ENCODE results near the genes GPBAR1 and CNPPD1.

- PRO-cap = no peak
Observed at GRCh38 chr2:217972422-217972861, 30.4 kb downstream of the TNS1 start.

- PRO-cap = no peak
Observed at GRCh38 chr2:217992995-217993639, 9.7 kb downstream of the TNS1 start.

- PRO-cap = no peak
Observed at GRCh38 chr2:218130495-218130944, 4.7 kb downstream of the CXCR2 start.

DNA sequence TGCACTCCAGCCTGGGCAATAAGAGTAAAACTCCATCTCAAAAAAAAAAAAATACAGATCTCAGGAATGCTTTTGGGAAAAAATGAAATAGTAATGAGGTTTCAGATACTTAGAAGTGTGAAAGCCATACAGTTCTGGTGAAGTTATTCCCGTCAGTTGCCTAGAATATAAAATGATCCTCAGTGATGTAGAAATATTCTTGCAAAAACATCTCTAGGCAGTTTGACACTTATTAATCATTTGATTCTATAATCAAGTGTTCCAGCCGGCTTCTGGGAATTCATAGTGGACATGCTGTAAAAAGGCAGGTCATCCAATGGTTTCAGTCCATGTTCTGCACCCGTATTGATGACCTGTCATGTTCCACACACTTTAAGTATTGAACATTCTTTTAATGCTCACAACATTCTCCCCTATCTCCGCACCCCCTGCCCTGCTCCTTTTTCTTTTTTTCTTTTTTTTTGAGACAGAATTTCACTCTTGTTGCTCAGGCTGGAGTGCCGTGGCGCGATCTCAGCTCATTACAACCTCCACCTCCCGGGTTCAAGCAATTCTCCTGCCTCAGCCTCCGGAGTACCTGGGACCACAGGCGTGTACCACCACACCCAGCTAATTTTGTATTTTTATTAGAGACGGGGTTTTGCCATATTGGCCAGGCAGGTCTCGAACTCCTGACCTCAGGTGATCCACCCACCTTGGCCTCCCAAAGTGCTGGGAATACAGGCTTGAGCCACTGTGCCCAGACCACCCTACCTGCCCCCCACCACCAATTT is 20.0 kb downstream of the ARPC2 start:
- PRO-cap = no peak

DNA sequence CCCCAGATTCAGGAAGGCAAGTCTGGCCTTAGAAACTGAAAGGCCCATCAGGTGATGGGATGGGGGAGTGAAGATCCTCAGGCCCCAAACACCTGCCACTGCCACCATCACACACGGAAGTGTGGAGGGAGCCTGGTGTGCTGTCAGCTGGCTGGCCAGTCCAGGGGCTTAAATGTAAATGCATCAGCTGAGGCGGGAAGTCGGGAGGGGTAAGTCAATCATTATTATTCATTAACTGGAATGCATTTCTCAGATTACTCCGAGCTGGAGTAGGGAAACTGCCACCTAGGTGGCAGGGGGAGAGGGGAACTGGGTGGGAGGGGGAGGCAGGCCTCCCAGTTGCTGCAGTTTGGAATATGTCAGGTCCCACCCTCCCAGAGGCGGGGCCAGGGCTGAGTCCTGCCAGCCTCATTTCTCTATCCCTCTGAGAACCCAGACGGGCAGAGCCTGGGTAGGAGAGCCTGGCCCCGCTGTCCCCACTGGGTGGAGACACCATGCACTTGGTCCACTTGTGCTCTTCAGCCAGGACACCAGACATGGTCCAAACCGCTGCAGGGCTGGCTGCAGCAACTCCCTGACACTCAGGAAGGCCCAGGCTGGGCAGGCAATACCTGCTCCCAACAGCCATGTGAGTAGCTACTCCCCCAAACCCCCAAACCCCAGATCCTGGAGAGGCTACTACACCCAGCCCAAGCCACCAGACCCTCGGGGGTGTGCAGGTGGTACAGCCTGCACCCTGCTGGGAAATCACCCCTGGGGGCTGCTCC is at the start of gene GPBAR1:
Gene GPBAR1 (plus strand): TSS at position 427 of the 767 bp plus-strand sequence.
- PRO-cap = unidirectional peak, plus-strand start at position 427 of the sequence

DNA sequence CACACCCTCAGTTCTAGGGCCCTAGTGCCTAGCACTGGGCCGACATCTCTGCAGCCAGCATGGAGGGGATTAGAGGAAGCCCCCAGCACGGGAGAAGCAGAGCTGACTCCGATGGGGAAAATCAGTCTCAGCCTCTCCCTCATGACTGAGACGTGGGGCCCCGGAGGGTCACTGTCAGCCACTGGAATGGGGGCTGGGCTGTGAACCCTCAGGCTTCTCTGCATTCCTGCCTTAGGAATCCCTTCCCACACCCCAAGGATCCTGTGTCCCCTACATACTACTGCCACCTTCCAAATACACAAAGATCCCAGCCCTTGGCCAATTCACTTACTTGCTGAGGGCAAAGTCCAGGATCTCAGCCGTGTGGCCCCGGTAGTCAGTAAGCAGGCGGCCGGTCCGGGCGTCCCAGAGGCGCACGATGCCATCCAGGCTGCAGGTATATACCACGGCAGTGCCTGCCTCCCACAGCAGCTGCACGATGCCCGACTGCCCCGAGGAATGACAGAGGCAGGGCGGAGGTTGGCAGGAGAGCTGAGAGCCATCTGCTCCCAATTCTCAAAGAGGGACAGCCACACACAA is 4.0 kb downstream of the GPBAR1 start:
- PRO-cap = bidirectional peak, plus-strand start at position 379 of the sequence, minus-strand start at position 279 of the sequence

GRCh38 chr2:218281920-218283352 is 9.9 kb downstream of the TMBIM1 start:
- PRO-cap = bidirectional peak, plus-strand start at chr2:218282428, minus-strand start at chr2:218282239

DNA sequence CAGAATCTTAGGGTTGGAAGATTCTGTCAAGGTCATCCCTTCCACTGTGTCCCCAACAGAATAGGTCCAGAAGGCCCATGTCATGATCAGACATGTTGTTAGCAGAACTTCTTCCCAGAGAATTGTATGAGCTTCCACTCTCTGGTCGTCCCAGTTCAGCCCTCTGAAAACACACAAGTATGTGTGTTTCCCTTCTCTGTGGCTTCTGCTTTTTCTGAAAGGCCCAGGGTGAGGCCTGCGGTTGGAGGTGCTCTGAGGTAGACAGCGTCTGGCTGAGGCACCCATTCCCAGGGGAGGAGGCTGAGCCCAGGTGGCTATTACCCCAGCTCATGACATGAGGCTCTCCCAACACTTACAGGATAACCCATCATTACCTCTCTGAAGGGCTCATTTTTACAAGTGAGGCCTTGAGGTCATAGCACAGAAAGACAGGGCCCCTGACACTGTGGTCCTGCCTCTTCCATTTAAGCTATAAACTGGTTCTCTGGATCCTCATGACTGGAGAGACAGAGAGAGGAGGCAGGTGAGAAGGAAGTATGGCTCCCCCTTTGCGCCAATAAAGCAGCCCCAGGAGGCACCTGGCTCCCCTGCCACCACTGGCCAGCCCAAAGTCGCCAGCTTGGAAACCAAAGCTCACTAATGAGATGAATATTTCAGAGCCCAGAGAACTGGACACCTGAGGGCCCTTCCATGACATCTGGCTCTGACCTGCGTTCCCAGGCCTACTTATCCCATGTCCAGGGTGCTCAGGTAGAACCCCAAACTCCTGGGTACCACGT is 1.3 kb downstream of the TMBIM1 start:
- PRO-cap = bidirectional peak, plus-strand start at position 231 of the sequence, minus-strand start at position 165 of the sequence; bidirectional peak, plus-strand start at position 284 of the sequence, minus-strand start at position 289 of the sequence; bidirectional peak, plus-strand start at position 495 of the sequence, minus-strand start at position 500 of the sequence

DNA sequence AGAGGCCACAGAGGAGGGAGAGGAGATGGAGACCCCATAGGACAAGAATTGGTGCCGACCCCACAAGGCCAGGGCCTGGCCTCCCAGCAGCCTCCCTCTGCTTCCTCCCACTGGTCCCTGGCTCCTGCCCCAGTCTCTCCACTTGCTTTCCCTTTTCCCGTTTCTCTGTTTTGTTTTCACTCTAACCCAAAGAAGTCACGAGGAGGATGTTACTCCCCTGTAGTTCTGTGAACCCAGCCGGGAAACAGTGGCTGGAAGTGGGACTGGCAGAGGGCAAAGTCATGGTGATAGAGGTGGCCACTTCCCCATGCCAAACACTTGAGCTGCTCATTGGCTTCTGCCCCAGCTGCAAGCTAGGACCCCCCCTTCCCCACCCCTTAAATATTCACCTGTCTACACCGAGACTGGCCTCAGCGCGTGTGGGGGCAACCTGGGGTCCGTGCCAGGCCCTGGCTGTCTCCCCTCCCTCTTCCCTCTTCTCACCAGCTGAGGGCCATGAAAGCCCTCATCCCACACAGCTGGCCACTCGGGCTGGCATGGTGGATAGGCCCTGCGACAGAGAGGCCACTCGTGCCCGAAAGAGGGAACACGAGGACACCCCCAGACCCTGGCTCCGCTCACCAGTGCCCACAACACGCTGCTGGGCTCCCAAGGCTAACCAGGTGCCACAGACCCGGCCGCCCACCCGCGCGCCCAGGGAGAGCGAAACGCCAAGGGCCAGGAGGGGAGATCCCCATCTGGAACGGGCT is 548 bp downstream of the TMBIM1 start:
- PRO-cap = bidirectional peak, plus-strand start at position 525 of the sequence, minus-strand start at position 167 of the sequence

DNA sequence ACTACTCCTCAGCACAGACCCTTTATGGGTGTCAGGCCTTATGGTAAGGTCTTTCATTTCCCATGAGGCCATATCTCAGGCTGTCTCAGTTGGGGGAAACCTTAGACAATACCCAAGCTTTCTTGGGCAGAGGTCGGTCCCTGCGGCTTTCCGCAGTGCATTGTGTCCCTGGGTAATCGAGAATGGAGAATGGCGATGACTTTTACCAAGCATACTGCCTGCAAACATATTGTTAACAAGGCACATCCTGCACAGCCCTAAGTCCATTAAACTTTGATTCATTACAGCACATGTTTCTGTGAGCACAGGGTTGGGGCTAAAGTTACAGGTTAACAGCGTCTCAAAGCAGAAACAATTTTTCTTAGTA is 19.5 kb upstream of the TMBIM1 start:
- PRO-cap = unidirectional peak, minus-strand start at position 184 of the sequence

DNA sequence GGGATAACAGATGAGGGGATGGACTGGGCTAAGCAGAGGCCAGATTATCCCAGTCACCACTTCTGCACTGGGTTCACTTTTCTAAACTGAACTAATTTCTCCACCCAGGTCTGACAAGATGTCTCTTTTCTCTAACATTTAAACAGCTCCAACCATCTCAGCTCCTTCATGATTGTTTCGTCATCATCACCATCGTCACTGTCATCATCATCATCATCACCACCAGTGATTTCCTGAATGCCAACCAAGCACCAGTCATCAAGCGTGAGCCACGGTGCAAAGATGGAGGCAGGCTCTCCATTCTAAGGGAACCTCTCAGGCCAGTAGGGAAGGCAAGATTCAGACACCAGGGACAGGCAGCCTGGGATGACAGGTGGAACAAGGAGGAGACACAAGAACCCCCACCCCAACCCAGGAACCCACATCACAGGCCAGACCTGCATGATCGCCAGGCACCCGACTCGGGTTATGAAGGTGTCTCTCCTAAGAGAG is 25.6 kb upstream of the TMBIM1 start:
- PRO-cap = no peak

DNA sequence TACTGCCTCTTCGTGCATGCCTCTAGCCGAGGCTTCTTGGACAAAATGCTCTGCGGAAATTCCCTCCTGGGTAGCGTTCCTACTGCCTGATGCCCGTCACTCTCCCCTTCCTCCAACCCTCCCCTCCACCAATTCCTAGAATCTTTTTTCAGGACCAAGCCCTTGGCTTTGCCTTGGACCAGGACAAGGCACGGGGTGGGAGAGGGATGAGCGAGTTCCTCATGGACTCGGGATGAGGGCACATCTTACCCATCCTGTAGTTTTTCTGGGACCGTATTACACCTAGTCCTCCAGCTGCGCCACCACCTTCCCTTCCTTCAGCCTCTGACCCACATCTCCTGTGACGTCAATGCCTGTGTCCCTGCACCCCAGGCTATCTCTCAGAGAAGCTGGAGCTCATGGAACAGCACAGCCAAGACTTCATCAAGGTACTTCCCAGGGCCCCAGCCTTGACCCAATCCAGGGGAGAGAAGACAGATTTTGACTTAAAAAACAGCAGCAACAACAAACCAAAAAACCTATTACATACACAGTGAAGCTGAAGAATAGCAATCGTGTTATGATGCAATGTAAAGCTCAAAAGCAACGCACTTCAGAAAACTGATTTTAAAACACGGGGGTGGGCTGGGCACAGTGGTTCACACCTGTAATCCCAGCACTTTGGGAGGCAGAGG is 1.1 kb downstream of the CATIP start:
- PRO-cap = no peak

DNA sequence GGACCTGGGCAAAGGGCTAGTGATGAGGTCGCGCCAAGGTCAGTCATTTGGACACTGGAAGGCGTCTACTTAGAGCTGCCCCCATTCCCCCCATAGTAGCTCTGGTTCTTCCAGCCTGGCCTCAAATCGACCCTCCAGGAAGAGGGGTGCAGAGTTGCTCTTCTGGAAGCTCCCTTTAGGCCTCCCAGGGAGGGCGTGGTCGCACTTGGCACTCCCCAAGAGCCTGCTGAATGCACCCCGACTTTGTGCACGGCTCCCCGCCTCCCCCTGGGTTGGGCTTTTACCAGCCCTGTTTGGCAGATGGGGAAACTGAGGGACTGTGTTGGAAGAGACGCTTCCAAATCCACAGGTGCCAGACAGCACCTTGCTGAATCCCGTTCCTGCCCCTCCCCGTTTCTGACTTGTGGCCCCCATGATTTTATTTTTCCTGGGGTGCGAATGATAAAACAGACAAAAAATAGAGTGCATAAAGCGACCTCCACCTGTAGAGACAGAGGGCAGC is 2.4 kb upstream of the CTDSP1 start:
- PRO-cap = no peak

GRCh38 chr2:218782232-218782934 is 436 bp downstream of the CYP27A1 start:
- PRO-cap = bidirectional peak, plus-strand start at chr2:218782697, minus-strand start at chr2:218782555

DNA sequence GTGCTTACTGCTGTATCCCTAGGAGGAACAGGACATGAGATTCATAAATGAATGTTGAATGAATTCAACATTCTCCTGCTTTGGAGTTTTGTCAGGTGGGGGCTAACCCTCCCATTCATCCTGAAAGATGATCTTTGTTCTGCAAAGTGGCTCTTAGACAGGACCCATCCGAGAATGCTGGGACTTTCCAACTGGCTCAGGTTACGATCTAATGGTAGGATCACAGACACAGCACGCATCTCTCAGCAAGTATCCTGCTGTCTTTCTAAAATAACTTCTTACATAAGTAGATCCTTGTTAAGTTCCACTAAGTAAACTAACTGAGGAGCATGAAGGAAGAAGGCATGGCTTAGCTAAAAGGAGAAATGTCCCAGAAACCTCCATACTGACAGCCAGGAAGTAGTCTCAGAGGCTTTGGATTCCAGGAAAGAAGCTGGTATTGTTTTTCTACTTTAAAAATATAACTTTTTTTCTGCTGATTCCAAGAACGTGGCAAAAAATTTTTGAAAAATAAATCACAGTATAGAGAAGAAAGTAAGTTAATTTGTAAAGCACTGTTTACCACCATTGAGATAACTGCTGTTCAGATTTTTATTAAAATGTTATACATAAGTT is 23.7 kb downstream of the CYP27A1 start:
- PRO-cap = no peak

GRCh38 chr2:218834635-218835202 is 24.9 kb upstream of the WNT6 start:
- PRO-cap = no peak

GRCh38 chr2:218979741-218980320 is 5.2 kb downstream of the FEV start:
- PRO-cap = no peak

DNA sequence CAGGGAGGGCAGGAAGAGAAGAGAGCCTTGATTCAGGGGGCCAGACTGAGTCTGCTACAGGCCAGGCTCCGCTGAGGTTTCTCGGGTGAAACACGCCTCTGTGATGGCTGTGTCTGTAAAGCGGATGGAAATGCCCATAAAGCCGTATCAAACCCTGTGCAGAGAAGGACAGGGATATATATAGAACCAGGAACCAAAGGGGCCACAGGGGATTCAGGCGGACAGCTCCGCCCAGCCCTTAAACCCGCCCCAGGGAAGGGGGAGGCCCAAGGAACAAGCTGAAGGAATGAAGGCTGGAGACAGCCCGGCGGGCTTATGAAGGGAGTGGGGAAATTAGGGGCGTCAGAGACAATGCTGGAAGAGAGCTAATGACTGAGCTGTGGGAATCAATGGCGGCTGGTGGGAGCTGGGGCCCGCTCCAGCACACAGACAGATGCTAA is 42.1 kb downstream of the NHEJ1 start:
- PRO-cap = bidirectional peak, plus-strand start at position 207 of the sequence, minus-strand start at position 153 of the sequence

DNA sequence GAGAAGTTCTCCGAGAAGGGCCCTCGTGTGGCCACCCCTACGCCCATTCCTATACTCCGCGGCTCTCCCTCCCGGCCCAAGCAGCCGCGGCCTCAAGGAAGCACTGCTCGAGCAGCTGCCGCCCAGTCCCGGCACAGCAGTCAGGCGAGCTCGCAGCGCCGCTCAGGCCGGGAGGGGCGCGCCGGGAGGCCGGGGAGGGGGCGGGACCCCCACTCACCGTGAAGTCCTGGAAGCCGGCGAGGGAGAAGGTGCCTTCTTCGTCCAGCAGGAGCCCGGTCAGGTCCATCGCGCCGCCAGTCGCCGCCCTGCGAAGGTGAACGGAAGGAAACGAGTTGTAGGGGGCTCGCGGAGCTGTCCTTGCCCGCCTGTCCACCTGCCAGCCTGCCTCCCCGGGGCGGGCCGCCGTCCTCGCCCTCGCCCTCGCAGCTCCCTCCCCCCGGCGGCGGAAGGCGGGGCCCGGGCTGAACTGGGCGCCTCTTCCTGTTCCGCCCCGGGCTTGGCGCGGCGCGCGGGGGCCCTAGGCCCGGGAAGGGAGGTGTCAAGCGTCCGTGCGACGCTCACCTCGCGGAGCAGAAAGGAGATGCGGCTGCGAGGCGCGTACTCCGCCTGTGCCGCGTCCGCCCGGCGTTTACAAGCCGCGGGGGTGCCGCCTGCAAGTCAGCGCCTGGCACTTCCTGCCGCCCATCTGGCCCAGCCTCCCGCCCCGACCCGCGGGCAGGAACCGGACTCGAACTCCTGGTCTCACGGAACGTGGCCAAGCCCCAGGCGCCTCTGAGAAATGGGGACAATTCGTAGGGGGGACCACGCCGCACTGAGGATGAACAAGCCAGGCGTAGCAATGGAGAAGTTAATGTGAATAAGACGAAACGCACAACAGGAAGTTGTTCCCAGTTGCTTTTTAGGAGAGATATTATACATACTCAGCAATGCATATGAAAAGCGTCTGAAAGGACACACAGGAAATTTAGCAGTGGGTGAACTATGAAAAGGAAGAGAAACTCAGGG is at the start of gene CNPPD1:
Gene CNPPD1 (minus strand): TSS at position 383 of the 1,005 bp plus-strand sequence.
- PRO-cap = bidirectional peak, plus-strand start at position 125 of the sequence, minus-strand start at position 142 of the sequence; bidirectional peak, plus-strand start at position 526 of the sequence, minus-strand start at position 383 of the sequence

GRCh38 chr2:219223876-219224522 is 5.2 kb upstream of the ABCB6 start:
- PRO-cap = no peak

All from rectum (tissue), 1 donor.